Placental pericyte (primary cell): Measurements from ENCODE around the genes LPA and PLG.

DNA sequence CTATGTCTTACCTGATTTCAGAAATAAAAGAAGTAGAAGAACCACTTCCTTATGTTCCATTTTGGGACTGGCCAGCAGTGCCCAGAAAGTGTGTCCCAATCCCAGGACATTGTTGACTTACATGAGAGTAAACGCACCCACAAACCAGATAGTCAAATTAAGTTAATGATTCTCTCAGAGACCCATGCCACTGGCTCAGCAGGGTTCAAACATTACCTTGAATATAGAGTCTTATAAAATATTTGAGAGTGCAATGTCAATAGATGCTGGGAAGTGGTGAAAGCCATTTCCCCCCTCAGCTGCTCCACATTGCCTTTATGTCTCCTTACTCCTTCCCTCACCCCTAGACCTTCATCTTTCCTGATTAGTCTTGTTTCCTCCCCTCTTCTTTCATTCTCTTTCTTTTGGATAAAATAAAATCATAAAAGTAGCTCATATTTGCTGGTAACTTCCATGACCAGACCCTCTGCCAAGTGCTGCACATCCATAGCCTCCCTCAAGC is at the start of gene LPA:
TSS of gene LPA (minus strand) at position 121 of the 502 bp plus-strand sequence.
- CAGE, long polyA plus RNA: no peak

- CAGE, long polyA plus RNA: no peak
These were observed at the start of gene PLG for GRCh38 chr6:160701960-160702486. Gene PLG (plus strand): TSS chr6:160702244.

GRCh38 chr6:161011516-161012030 is 20.0 kb downstream of the MAP3K4 start:
- CAGE, long polyA plus RNA: no peak

- CAGE, long polyA plus RNA: no peak
These were observed 38.0 kb downstream of the MAP3K4 start for GRCh38 chr6:161029497-161030072.

GRCh38 chr6:161048469-161048992 is 57.0 kb downstream of the MAP3K4 start:
- CAGE, long polyA plus RNA: no peak

DNA sequence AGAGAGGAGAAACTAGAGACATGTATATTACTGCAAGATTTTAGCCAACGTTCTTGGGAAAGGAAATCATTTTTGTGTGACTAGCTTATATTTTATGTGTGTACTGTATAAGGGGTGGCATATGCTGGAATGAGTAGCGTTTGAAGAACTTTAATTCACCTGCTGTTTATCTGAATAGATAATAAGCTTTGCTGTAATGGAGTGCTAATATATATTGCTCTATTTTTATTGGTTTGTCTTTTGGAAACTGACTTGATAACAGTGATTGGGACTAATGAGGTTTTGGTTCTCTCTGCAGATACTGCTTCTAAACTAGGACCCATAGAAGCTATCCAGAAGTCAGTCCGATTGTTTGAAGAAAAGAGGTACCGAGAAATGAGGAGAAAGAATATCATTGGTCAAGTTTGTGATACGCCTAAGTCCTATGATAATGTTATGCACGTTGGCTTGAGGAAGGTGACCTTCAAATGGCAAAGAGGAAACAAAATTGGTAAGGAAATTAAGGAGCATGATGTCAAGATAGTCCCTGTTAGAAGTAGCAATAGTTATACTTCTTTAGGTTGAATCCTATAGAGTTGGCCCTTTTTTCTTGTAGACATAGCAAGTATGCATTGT is 114.8 kb downstream of the MAP3K4 start:
- CAGE, long polyA plus RNA: no peak

- CAGE, long polyA plus RNA: no peak
These were observed 101.9 kb downstream of the AGPAT4 start for GRCh38 chr6:161171977-161172406.

DNA sequence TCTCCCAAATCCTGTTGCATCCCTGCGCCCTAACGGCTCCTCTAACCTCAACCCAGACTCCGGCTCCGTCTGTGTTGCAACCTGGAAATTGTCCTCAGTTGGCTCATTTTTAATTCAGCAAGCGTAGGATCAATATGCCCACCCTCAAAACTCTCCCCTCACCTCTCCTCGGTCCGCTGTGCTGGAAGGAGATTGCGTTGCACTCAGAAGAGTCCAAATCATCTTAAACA is 409 bp upstream of the AGPAT4 start:
- CAGE, long polyA plus RNA: no peak

GRCh38 chr6:161359099-161359883 is 85.4 kb upstream of the AGPAT4 start:
- CAGE, long polyA plus RNA: no peak

DNA sequence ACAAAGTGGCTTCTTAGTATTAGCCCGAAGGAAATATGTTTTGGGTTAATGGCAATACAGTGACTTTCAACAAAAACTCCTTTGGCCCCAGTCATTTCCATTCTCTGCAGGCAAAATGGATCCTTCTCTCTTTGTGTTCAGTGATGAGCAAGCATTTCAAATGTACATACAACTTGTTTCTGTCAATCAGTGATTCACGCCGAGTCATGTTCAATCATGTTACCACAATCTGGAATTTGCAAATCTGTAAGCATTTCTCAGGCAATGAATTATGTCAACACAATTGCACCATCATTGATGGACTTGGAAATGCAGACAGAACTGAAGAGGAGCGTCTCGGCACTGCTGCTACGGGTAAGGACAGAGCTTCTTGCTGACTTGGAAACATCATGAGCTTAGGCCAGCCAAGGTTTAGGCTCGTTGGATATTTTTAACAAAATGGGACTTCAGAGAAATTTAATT is 132.8 kb upstream of the AGPAT4 start:
- CAGE, long polyA plus RNA: no peak

DNA sequence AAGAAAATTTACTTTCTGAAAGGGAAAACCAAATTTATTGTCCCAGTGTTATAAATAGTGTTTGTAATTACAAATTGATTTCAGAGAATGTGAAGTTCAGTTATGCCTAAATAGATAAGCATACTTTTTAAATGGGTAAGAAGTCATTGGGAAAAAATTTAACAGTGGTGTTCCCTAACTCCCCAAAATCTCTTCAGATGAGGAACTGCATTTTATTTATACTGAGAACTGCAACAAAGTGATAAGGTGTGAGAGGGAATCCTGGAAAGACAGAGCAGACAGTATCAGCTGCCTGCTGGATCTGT is 496.3 kb downstream of the PRKN start:
- CAGE, long polyA plus RNA: no peak

- CAGE, long polyA plus RNA: no peak
These were observed 46.1 kb downstream of the PRKN start for GRCh38 chr6:162681279-162681966.

- CAGE, long polyA plus RNA: no peak
These were observed 32.3 kb downstream of the PACRG start for GRCh38 chr6:162760056-162760518.

DNA sequence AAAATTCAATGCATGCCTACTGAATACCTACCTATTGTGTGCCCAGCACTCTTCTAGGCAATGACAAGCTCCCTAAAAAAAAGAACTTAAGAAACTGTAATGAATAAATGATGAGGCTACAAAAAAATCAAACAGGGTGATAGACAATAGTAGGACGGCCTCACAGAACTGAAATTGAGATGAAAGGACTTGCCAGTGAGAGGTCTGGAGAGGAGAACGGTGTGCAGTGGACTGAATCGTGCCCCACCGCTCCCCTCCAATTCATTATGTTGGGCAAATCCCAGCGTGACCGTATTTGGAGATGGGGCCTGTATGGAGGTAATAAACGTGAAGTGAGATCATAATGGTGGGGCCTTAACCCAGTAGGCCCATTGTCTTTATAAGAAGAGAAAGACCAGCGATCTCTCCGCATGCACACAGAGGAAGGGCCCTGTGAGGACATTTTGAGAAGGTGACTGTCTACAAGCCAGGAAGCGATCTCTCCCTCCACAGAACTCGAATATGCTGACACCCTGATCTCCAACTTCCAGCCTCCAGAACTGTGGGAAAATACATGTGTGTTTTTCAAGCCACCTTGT is 326.2 kb downstream of the PACRG start:
- CAGE, long polyA plus RNA: no peak

GRCh38 chr6:163183676-163184187 is 230.8 kb upstream of the QKI start:
- CAGE, long polyA plus RNA: no peak

- CAGE, long polyA plus RNA: no peak
These were observed 150.2 kb upstream of the QKI start for GRCh38 chr6:163264246-163264860.

DNA sequence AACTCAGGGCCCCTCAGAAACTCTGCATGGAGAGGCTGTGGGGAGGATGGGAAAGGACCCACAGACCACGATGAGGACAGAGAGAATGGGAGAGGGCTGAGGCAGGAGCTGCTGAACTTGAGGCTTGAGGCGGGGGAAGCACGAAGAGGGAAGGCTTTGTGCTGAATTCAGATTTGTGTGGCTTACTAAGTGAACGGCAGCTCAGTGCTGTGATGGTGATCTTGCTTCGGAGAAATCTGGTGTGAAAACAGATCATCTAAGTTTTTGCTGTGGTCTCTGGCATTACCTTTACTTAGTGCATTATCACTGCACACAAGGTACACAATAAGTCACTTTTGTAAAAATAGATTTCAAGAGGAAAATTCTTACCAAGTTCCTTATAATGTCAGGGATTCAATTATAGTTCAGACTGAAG is 10.9 kb upstream of the QKI start:
- CAGE, long polyA plus RNA: no peak

- CAGE, long polyA plus RNA: no peak
These were observed 1.4 kb upstream of the QKI start for GRCh38 chr6:163412935-163413779.

GRCh38 chr6:163415380-163415574 is 759 bp downstream of the QKI start:
- CAGE, long polyA plus RNA: no peak

DNA sequence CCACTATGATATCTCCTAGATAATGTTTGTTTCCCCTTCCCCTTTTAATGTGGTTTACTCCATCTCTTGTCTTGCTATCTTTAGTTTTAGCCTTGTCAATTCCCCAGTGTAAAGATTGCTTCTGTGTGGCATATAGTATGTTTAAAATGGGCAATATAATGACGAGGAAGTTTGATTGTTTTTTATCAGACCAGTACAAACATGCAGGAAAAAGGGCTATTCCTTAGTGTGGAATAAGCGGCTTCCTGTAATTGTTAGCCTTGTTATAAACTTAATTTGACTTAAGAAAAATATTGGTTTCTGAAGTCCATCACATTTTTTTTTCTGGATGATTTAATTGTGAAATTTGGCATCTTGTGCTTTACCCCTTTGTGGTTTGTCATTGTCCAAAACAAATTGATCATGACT is 3.2 kb downstream of the QKI start:
- CAGE, long polyA plus RNA: no peak